Daoy (cell line): Measurements from ENCODE around the genes WSB2 and MSI1.

- RAMPAGE, long total RNA, result no peak
Observed at GRCh38 chr12:117130269-117130577, 31.0 kb upstream of the TESC start.

GRCh38 chr12:117142016-117142658, 42.9 kb upstream of the TESC start:
- RAMPAGE, long total RNA, result no peak

DNA sequence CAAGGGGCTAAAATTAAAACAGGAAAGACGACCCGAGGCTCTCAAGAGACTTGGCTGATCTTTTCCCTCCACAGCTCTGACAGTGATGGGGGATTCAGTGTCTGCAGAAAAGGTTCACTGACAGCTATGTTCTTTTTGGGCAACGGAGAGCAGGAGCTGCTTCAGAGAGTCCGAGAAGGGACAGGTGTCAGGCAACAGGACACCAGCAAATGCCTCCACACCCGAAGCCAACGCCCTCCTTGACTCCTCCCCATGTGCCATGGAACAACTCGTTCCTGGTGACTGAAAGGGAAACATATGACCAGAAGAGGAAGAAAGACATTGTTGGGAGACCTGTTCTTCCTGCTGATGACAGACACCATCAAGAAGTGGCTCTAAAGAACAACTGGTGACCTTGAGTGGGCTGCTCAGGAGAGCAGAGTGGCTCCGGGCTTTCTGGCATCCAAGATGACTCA, 172.2 kb upstream of the NOS1 start:
- RAMPAGE, long total RNA, result no peak

- RAMPAGE, long total RNA, result no peak
Observed at GRCh38 chr12:117875520-117876483, 93.0 kb downstream of the KSR2 start.

GRCh38 chr12:118060681-118061734, at the start of gene WSB2:
Gene WSB2, minus strand, starts transcription at chr12:118061179.
- RAMPAGE, long total RNA, result no peak

DNA sequence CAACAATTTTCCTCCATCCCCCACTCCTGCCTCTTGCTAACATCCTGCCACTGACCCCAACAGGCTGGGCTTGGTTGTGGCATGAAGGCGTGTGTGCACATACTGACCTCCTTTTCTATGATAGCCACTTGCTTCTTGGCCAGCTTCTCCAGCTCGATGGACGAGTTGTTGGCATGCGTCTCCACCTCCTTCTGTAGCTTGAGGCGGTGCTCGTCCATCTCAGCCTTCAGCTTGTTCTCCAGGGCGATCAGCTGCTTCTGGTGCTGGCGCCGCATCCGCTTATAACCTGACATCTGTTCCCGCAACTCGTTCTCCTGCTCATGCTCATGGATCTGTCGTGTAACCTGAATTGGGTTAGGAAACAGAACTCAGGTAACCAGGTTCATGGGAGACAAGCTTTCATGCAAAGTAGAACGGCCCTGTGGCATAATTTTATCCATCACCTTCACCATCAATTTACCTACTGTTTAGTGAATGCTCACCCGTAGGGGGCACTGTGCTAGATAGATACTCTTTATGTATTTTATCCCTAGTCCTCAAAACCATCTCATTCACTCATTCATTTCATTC, 45.4 kb downstream of the PEBP1 start:
- RAMPAGE, long total RNA, result no peak

GRCh38 chr12:118308051-118308387, 64.7 kb downstream of the TAOK3 start:
- RAMPAGE, long total RNA, result no peak

- RAMPAGE, long total RNA, result no peak
Observed at GRCh38 chr12:118357149-118358124, 15.3 kb downstream of the TAOK3 start.

- RAMPAGE, long total RNA, result no peak
Observed at GRCh38 chr12:119341048-119341343, 6.5 kb downstream of the CCDC60 start.

- RAMPAGE, long total RNA, result no peak
Observed at GRCh38 chr12:119683230-119684139, 15.6 kb downstream of the PRKAB1 start.

- RAMPAGE, long total RNA, result no peak
Observed at GRCh38 chr12:119713504-119714060, 45.6 kb downstream of the PRKAB1 start.

DNA sequence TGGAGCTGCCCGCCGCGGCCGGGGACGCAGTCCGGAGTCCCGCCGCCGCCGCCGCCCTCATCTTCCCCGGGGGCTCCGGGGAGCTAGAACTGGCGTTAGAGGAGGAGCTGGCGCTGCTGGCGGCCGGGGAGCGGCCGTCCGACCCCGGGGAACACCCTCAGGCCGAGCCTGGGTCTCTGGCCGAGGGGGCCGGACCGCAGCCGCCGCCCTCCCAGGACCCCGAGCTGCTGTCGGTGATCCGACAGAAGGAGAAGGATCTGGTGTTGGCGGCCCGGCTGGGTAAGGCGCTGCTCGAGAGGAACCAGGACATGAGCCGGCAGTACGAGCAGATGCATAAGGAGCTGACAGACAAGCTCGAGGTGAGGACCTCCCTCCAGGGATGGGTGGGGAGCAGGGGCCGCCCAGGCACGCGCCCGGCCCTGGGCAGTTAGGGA, 920 bp downstream of the BICDL1 start:
- RAMPAGE, long total RNA, result no peak

DNA sequence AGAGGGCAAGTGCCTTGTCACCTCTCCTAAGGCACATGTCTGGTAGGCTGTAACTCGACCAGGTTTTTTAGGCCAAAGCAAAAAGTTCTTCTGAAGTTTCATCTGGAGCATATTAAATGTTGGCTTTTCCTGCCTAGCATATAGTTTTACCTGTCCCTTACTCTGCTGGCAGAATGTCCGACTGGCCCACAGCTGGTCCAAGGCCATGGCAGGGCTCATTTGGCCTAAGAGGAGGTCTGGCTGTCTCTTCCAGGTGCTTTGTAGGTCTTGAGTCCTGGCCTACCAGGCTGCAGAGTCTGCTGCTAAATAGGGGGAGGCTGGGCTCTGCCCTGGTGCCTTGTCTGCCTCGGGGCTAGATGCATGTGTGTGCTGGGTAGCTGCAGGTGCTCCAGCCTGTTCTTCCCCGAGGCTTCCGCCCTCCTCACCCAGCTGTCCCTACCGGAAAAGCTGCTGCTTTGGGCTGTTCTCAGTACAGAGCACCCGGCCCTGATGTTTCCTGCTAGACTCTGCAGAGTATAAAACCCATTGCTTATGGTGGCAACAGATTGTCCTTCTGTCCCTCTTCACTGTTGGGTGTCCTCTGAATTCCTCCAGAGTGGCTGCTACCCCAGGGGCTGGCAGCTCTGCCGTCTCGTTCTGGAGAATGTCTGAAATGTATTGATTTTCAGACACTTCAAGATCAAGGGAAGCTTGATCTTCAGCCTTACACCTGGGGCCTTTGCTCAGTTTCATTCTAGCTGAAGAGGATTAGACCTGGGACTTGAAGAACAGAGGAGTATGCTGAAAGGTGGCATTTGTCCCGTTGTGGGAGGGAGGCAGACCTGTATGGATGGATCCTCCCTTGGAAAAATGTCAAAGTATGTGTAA, 37.7 kb downstream of the RAB35 start:
- RAMPAGE, long total RNA, result no peak

DNA sequence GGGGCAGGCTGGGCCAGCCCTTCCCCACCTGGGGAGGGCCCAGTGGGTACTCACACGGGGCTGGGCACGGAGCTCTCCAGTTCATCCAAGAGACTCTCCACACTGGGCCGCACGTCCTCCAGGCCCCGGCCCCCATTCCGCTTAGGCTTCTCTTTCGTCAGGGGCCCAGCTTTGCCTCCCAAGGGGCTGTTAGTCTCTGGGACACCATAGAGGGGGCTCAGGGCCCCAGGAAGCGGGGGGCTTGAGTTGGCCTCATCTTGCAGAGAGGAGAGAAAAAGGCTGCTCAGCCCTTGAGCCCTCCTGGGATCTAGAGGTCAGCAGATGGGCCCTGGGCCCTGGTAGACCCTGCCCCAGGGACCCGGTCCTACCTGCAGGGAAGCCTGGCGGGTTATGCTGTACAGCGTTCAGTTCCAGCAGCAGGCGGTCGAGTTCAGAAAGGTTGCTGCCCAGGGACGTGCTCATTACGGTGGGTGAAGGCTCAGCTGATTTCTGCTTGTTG, 21.6 kb upstream of the RPLP0 start:
- RAMPAGE, long total RNA, result no peak

GRCh38 chr12:120241983-120242759, 23.4 kb downstream of the PXN start:
- RAMPAGE, long total RNA, result no peak

DNA sequence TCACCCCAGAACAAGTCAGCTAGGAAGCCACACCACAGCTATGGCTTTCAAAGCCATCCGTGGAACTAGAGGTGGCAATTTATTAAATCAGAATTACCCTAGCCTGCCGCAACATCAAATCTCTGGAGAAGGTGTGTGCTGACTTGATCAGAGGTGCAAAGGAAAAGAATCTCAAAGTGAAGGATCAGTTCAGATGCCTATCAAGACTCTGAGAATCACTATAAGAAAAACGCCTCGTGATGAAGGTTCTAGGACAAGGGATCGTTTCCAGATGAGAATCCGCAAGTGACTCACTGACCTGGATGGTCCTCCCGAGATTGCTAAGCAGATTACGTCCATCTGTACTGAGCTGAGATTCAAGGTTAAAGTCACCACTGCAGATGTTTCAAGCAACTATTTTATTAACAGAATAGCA, 18.1 kb downstream of the PXN start:
- RAMPAGE, long total RNA, result no peak

DNA sequence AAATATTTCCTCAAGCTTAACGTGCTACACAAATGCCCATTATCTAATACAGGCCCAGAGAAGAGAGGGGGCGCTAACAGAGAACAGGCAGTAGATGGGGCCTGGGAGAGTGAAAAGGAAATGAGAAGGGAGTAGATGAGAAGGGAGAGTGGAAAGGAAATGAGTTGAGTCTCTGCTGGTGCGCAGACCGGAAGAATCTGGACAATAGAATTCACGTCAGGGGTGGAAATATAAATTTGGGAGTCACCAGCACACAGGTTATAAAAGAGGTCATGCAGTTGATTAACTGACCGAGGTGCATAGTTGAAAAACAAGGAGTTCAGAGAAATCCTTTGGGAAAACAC, 10.7 kb downstream of the PXN start:
- RAMPAGE, long total RNA, result no peak

GRCh38 chr12:120365720-120366522, 3.0 kb downstream of the MSI1 start:
- RAMPAGE, long total RNA, result no peak

DNA sequence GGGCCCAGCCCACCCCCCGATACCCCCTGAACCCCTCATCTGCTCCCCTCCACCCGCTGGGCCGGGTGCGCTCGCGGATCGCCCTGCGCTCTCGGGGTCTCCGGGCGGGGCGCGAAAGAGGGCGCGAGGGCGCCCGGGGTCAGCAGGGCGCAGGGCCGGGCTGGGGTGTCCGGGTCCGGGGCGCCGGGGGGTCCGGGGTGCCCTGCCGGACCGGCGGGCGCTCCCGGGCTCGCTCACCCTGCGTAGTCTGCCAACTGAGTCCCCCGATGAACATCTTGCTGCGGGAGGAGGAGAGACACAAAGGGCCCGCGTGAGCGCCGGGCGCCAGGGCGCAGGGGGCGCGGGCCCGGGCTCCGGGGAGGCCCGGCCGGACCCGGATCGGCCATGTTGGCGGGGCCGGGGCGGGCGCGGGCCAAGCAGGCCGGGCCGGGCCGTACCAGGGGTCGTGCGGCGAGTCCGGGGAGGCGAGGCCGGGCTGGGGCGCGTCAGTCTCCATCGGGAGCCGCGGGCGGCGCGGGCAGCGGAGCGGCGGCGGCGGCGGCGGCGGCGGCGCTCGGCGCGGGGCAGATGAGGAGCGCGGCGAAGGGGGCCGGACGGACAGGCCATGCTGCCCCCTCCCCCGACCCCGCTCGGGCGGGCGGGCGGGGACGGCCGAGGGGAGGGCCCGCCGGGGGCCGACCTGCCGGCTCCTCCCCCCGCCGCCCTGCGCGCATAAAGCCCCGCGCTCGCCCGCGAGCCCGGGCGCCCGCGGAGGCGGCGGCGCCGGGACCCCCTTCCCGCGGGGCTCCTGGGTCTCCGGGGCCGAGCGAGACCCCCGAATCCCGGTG, at the start of gene MSI1:
TSS of gene MSI1 (minus strand) at position 569 of the 827 bp plus-strand sequence.
- RAMPAGE, long total RNA, result no peak

DNA sequence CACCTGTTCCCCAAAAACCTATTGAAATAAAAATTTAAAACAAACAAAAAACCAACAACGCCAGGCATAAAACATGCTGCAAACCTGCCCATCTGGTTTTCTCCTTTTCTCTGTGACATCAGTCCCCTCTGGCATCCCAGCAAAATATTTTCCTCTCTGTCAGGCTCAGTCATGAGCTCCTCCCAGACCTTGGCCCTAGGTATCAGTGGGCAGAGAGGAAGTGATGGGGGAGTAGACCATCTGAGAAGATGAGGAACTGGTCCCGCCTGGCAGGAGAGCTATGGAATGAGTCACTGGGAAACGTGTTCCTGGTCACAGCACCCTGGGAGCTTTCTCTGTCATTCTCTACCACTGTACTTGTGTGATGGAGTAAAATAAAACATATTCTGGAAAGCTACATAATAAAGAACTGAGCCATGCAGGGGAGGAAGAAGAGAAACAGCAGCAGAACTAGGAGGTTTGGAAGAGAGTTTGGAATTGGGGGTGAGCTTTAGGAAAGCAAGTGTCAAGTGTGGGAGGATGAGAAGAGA, 5.1 kb upstream of the SRSF9 start:
- RAMPAGE, long total RNA, result no peak